Urinary bladder (tissue), 3 donors: ENCODE measurements around a stretch of chr15.

GRCh38 chr15:94234391-94234833 lies 3.1 kb downstream of the MCTP2 start:
- PRO-cap: no peak
- RAMPAGE, long total RNA: no peak

- PRO-cap: no peak
- RAMPAGE, long total RNA: no peak
Observed at GRCh38 chr15:94255441-94255848, 24.1 kb downstream of the MCTP2 start.

DNA sequence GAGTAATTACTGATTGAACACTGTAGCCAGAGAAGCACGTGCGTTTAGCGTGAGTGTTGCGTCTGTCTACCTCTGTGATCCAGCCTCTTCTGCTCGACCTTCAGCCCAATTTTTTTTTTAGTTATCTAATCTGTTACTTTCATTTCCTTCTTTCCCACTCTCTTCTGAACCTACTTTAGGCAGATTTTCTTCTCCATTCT lies 40.9 kb downstream of the MCTP2 start:
- PRO-cap: no peak
- RAMPAGE, long total RNA: no peak

GRCh38 chr15:94363045-94363796 lies 131.9 kb downstream of the MCTP2 start:
- PRO-cap: unidirectional peak, plus-strand start at chr15:94363709
- RAMPAGE, long total RNA: no peak

- PRO-cap: no peak
- RAMPAGE, long total RNA: no peak
Observed at GRCh38 chr15:95075515-95075946, 844.2 kb downstream of the MCTP2 start.

DNA sequence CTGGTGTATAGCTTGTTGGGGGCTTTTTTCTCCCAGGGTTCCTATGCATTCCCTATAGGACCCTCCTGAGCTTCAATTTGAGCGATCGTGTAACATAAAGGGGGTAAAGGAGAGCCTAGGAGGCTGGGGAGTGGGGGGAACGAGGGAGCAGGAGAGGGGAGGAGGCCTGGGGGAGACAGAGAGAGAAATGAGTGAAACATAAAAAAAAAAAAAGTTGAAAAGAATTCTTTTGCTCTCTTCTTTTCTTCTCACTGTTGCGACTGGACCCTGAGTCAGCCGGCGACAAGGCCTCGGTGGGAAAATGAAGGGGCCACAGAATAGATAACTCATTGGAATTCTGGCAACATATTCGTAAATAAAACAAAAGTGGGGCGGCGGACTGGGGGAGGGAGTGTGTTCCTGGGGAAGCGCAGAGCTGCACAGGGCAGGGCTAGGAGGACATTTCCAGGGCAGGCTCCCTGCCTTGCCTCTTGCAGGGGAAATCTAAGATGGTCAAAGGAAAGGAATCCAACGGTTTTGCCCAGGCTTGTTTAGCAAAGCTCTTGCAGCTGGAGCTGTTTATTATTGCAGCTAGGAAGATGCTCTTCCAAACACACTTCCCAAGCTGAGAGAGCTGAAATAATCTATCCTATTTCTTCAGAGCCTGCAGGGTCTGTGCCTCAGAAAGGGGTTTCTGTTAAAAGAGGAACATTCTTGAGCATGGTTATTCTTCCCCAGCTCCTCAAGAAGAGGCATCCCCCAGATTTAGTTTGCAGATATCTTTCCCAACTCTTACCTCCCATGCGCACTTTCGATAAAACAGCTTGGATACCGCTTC lies 1042.8 kb upstream of the NR2F2 start:
- PRO-cap: no peak
- RAMPAGE, long total RNA: no peak

GRCh38 chr15:95556699-95557420 lies 773.6 kb upstream of the NR2F2 start:
- PRO-cap: no peak
- RAMPAGE, long total RNA: no peak

GRCh38 chr15:95659315-95660191 lies 670.9 kb upstream of the NR2F2 start:
- PRO-cap: no peak
- RAMPAGE, long total RNA: no peak

DNA sequence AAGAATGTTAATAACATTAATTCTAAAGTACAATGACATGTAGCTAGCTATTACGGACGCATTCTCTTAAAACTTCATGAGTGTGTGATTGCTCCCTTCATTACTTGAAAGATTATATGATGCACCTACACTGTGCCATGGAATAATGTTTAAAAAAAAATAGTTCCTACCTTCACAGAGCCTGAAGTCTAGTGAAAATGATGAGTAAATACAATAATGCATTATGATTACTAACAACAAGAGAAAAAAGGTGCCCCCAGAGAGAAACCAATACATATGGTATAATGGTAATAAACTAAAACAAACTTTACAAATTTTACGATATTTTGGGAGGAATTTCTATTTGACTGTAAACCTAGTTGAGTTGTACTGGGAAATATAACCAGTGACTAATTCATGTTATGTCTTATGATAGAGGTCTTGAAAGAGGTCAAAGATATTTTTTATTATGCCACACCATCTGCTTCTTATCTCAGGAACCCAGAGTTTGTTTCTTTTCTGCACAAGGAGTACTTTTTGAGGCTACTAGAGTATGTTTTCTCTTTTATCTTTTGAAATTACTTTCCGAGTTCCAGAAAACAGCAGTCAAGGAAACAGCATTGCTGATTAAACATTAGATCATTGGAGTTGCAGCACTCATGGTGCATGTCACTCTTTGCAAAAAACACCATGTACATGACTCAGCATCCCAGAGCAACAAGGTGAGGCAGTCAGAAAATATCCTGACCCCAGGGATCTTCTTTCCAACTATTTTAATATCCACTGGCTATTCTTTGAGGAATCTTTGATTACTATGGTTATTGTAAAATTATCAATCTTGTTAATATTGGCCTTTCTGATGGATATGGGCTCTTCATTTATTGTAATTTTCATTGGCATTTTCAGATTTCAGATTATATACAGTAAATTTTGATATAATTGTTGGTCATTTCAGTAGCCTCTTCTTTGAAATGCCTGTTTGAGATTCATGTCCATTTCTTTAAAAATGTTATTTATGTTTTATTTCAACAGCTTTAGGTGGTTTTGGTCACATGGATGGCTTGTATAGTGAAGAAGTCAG lies 645.8 kb upstream of the NR2F2 start:
- PRO-cap: no peak
- RAMPAGE, long total RNA: no peak

DNA sequence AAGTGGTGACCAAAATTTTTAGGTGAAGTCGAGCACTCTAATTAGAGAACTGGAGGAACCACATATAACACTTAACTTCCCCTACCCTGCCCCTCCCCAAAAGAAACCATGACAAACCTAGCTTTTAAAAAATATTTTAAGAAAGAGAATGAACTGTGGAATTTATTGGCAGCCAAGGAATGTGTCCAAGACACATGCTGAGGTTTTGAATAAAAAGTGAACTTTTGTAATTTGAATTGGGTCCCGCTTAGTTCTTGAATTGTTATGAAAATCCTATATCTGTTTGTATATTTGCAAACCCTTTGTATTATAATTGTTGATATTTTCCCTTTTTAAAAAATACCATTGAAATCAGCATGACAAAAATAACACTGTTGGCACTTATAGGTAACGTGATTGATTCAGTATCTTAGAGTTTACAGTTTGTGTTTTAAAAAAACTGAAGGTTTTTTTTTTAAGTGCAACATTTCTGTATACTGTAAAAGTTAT lies 7.8 kb downstream of the NR2F2 start:
- PRO-cap: no peak
- RAMPAGE, long total RNA: no peak

DNA sequence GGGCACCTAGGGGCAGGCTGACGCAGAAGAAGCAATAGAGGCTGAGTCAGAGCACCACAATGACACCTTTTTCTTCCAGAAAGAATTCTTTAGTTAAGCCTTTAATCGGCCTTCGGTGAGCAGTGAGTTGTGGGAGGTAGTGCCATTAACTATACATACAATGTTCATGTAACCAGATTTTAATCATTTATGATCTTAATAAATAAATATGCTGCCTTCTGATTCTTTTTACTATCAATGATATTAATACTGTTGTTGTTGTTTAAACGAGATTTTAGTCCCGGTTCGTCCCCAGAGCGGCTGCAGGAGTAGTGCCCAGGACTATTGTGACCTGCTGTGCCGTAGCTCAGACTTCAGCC lies 22.6 kb downstream of the NR2F2 start:
- PRO-cap: no peak
- RAMPAGE, long total RNA: no peak

DNA sequence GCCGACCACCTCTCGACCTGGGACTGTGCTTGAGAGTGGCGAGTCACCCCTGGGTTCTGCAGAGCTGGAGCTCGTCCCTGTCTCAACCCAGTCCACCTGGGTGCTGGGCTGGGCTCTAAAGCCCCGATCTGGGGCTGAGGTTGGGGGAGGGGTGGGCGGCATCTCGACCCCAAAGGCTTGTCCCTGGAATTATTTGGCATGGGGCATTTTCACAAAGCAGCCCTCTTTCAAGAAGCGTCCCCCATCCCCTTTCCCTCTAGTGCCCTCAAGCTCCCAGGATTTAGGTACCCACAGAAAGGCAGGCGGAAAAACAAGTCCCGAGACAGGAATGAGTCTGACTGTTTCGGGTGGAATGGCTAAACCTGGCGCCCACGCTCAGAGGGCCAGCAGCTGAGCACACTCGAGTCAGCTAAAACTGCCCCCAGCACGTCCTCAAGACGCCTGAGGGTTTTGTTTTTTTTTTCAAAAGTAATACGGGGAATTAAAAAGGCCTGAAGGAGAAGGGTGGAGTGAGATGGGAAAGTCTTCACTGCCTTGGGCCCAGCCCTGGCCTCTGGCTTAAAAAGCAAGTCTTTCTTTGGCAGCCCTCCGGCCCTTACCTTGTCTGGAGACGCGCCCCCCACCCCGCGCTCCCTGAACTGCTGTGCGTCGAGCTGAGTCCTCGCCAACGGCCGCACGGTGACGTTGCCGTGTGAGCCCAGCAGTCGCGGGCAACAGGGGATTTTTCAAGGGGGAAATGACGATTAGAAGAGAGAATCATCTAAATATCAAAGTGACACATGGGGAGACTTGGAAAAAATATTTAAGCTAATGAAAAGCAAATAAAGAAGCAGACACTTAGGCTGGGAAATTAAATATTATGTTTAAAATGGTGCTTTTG lies 32.6 kb downstream of the NR2F2 start:
- PRO-cap: no peak
- RAMPAGE, long total RNA: no peak

GRCh38 chr15:97319395-97319826 lies 641.1 kb upstream of the ARRDC4 start:
- PRO-cap: no peak
- RAMPAGE, long total RNA: no peak

DNA sequence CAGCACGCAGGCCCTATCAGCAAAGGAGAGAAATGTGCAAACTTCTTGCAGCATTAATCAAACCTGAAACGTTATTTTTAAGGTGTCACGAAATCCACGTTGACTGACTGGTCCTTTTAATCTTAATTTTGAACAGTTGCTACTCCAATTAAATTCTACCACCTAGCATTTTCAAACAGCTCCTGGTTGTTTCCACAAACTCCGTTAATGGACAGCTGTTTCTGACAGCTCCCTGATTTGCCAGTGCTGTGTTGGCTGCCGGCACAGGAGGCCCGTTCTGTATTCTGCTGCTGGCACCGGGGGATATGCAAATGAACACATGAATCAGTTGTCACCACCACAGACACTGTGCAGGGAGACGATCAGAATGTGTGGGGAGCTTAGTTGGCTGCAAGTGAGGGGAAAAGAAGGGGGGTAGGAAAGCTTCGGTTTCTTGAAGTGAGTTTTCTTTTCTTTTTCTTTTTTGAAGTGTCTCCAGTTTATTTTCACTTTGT lies 438.7 kb upstream of the ARRDC4 start:
- PRO-cap: no peak
- RAMPAGE, long total RNA: no peak

GRCh38 chr15:97652787-97653359 lies 307.6 kb upstream of the ARRDC4 start:
- PRO-cap: no peak
- RAMPAGE, long total RNA: no peak

- PRO-cap: no peak
- RAMPAGE, long total RNA: no peak
Observed at GRCh38 chr15:97679210-97679603, 281.3 kb upstream of the ARRDC4 start.

GRCh38 chr15:98646931-98647841 lies 1.2 kb upstream of the IGF1R start:
- PRO-cap: bidirectional peak, plus-strand start at chr15:98647539, minus-strand start at chr15:98647375; bidirectional peak, plus-strand start at chr15:98647723, minus-strand start at chr15:98647679
- RAMPAGE, long total RNA: no peak

GRCh38 chr15:98647994-98648434 lies 325 bp upstream of the IGF1R start:
- PRO-cap: bidirectional peak, plus-strand start at chr15:98648624, minus-strand start at chr15:98648083
- RAMPAGE, long total RNA: no peak

GRCh38 chr15:98649217-98649522 lies 831 bp downstream of the IGF1R start:
- PRO-cap: no peak
- RAMPAGE, long total RNA: no peak

DNA sequence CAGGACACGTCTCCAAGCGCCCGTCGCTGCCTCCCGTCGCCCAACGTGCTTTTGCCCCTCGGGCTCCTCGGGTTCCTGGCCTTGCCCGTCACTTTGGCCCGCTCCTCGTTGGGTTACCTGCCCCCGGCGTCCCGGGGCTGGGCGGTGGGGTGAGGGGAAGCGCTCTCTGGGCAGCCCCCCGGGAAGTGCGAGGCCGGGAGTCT lies 1.8 kb downstream of the IGF1R start:
- PRO-cap: no peak
- RAMPAGE, long total RNA: no peak